PC-3 (cell line): ENCODE measurements around a stretch of chr3.

GRCh38 chr3:46788795-46789446 is 71.3 kb upstream of the PRSS50 start:
- RAMPAGE, long total RNA = no peak

GRCh38 chr3:46891927-46892855 is 14.7 kb downstream of the PTH1R start:
- RAMPAGE, long total RNA = no peak

DNA sequence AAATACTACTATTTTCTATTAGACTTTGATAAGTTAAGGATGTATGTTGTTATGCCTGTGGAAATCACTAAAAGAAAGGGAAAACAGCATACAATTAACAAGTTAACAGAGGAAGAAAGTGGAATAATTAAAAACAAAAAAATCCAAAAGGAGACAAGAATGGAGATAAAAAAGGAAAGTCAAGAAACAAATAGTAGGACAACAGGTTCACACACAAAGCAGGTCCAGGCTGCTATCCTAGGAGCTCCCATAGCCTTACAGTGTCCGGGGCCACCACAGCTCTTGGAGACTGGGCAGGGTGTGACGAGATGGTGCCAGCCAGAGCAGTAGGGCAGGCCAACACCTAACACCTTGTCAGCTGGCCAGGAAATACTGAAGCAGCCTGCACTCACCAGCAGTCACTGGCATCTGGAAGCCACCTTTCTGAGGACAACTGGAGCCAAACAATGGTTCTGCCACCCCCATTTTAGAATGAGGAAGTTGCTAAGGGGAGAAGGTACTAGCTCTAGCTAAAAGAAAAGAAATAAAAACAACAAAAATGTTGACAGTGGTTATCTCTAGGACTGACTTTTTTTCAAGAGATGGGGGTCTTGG is 47.3 kb downstream of the CCDC12 start:
- RAMPAGE, long total RNA = no peak

GRCh38 chr3:46929806-46930535 is 46.6 kb downstream of the CCDC12 start:
- RAMPAGE, long total RNA = no peak

- RAMPAGE, long total RNA = no peak
Measured at GRCh38 chr3:46930536-46931432, 45.8 kb downstream of the CCDC12 start.

DNA sequence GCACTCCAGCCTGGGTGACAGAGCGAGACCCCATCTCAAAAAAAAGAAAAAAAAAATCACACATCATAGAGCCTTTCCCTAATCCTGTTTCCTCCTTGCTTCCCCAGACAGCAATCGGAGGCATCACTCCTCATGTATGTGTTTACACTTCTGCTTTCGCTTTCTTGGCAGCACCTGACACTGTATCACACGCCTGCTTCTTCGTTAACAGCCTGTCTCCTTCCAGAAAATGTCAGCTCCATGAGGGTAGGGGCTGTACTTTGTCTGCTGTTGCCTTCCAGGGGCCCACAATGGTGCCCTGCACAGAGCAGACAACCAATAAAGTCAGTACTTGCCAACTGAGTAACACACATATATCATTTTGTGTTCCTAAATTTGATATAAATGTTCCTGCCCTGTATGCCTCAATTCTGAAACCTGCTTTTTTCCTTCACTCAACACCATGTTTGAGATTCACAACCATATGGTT is 37.7 kb downstream of the CCDC12 start:
- RAMPAGE, long total RNA = no peak

- RAMPAGE, long total RNA = no peak
Measured at GRCh38 chr3:46943085-46944329, 33.0 kb downstream of the CCDC12 start.

DNA sequence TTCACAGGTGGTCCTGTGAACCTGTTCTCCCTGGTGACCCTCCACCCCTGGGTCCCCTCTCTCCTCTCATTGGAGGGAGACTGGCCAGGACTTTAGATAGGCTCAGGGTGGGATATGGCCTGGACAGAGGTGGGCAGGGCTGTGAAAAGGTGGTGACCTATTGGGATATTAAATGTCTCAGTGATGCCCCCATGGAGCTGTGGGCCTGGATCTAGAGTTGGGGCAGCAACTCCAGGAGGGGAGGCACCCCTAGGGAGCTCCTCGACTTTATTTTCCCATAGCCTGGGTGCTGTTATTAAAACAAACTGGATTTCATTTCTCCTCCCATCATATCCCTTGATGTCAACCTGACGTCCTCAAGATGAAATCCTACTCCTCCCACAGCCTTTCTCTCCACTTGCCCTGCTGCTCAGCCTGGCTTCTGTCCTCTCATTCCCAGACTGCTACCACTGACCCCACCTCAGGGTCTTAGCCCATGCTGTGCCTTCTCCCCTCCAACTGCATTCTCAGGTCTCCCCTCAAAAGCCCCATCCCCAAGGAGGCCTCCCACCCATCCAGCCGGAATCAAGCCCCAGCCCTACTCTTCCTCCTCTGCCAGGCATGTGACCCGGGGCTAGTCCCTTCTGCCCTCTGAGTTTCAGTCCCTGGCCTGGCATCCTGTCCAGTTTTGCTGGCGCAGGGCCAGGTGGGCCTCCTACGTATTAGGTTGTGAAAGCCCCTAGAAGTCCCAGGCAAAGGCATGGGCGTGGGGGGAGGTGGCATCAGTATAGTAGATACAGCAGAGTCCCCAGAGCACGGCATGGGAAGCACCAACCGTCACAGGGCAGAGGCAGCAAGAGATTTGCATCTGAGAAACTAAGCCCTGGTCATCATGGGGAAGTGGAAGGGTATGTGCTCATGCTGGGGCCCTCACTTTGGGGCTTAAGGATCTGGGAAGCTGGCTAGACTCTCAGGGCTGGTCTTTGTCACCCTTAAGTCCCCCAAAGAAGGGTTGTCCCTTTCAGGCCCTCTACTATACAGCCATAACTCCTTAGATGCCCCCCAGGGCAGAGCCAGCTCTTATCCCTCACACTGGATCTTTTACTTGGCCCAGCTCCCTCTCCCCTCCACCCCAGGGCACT is 10.9 kb downstream of the NBEAL2 start:
- RAMPAGE, long total RNA = no peak

DNA sequence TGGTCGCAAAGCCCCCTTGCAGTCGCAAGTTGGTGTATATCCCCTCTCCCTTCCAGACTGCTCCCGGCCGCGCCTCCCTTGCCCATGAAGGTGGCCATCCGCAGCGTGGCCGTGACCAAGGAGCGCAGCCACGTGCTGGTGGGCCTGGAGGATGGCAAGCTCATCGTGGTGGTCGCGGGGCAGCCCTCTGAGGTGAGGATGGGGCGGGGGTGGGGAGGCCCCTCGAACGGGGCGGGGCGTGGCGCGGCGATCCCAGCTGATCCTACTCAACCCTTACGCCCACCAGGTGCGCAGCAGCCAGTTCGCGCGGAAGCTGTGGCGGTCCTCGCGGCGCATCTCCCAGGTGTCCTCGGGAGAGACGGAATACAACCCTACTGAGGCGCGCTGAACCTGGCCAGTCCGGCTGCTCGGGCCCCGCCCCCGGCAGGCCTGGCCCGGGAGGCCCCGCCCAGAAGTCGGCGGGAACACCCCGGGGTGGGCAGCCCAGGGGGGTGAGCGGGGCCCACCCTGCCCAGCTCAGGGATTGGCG is 29.5 kb downstream of the NBEAL2 start:
- RAMPAGE, long total RNA = no peak

DNA sequence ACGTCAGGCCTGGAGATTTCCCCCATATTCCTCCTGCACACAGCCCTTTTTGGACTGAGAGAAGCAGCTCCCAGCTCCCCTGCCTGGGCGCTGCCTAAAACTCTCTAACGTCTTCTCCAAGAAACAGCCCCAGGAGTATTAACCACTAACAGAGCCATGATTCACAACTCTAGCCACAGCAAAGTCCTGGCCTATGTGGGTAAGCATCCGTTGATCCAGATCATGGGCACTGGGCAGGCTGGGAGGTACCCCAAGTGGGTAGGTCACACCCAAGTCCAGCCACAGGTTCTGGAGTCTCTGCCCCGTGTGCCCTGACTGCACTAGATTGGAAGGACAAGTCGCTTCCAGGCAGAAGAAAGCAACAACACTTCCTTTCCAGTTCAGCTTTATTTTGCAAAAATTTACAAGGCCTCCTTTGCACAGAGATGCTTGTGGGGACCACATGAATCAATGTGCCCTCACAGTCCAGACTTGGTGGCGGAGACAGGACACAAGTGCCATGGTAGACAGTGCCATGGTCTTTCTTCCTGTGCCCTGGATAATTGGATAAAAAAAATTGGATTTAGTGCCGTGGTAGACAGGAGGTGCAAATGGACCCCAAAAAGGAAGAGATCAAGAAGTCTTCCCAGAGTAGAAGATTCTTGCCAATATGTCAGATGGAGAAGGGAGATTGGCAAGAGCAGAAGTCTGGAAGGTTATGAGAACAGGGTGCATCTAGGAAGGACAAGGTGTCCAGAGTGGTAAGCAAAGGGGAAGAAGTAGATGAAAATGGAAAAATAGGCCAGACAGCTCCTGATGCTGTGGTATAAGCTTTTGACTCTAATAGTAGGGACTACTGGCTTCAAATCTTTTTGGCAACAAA is 32.2 kb downstream of the NBEAL2 start:
- RAMPAGE, long total RNA = no peak

DNA sequence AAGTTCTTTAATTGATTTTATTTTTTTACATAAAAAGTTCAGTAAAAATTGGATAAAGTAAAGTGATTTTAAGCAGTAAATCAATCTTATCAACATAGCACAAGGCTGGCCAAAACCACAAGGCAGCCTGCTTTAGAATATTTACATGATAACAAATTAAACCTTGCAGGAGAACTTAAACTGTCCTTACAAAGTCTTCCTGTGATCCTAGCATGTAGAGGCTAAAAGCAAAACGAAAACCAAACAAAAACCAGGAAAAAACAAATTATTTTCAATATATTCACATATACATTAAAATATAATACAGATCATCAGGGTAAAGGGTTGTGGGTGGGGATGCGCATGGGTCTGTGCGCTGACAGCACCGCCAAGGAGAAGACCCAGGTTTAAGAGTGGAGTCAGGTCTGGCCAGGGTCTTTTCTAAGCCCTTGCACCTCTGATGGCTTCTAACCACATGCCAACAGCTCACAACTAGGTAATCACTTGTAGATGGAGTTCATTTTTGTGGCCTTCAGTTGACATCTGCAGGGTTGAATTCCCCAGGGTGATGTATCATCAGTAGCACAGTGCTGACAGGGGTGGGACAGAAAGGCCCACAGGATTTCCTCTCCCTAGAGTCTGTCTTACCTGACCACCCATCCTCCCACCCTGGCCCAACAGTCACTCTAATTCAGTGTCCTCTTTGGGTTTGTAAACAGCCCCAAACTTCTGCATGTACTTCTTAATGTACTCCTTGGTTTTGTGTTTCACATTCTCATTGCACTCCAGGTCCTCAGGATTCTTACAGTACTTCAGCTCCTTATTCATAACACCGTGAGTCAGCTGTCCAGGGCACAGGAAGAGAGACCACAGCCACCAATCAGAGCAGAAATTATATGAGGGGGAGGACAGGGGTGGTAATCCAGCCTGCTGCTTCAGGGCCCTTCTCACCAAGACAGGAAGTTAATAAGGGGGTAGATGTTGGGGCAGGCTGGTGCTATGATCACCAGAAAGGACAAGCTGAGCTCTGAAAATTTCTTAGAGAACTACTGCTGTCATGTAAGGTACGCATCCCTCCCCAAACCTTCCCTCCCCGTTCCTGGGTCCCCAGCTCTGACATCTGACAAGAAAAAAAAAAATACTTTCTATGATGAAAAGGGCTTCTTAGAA is 37.3 kb downstream of the NBEAL2 start:
- RAMPAGE, long total RNA = no peak

DNA sequence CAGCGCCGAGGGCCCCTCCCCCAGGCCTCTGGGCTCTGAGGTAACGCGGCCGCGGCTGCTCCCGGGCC is 479 bp upstream of the SETD2 start:
- RAMPAGE, long total RNA = no peak

- RAMPAGE, long total RNA = no peak
Measured at GRCh38 chr3:47409229-47409864, 28.5 kb downstream of the PTPN23 start.

GRCh38 chr3:47542497-47543273 is 29.2 kb upstream of the ELP6 start:
- RAMPAGE, long total RNA = no peak

- RAMPAGE, long total RNA = no peak
Measured at GRCh38 chr3:47609814-47611148, 31.6 kb upstream of the CSPG5 start.

DNA sequence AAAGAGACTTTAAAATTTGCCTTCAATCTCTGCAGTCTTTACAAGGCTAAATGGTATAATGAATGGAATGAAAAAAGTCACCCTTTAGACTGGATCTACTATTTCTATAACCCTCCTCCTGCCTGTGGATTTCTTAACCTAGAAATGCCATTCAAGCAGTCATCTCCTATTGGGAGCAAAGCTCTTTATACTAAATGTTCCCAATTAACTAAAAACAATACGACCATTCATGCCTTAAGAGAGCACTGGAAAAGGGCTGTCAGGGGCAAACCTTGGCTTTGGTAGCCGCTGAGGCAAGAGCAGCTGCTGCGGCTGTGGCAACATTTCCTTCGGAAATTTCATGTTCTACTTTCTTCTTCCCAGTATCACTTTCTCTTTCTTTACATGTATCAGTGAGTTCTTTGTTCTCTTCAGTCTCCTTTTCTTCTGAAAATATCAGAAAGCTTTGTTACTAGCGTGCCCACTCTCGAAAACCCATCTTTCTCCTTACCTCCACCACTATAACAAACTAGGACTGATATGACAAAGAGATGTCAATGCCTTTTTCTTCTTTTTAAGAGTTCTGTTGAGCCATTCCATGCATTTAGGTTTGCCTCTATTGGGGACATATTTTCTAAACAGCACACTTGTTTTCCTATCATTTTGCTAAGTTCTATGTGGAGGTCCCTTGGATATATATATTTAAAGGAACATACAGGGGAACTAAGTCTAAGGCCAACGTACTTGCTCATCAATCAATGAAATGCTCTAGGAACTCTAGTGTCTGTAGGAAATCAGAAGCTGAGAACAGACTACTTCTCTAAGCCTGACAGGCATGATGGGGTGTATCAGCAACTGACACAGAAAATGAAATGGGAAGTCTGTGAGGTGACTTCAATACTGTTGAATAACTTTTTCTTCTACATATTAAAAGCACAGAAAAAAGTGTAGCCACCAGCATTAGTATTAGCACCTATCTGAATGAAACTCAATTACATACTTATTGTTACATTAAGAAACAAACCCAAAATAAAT is 56.6 kb upstream of the CSPG5 start:
- RAMPAGE, long total RNA = no peak

DNA sequence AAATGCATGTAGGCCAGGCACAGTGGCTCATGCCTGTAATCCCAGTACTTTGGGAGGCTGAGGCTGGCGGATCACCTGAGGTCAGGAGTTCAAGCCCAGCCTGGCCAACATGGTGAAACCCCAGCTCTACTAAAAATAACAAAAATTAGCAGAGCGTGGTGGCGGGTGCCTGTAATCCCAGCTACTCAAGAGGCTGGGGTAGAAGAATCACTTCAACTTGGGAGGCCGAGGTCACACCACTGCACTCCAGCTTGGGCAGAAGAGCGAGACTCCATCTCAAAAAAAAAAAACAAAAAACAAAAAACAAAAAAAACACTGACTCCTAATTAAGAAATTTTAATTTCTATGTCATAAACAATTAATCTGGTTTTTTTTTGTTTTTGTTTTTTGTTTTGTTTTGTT is 3.8 kb downstream of the SMARCC1 start:
- RAMPAGE, long total RNA = no peak

DNA sequence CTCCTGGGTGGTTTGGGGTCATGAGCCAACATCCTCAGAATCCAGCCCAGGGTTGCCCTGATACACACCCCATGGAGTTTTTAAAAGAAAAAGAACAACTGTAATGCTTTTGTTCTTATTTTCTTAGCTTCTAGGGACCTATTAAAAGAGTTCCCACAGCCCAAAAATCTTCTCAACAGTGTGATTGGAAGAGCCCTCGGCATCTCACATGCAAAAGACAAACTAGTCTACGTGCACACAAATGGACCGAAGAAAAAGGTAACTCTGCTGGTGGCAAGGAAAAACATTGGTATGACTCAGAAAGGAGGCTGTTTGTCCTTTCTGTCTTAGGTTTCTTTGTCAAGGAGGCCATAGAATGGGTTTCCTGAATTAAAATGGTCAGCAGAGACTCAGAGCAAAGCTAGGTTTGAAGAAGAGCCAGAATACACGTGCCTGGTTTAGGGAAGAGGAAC is 24.3 kb downstream of the DHX30 start:
- RAMPAGE, long total RNA = no peak

DNA sequence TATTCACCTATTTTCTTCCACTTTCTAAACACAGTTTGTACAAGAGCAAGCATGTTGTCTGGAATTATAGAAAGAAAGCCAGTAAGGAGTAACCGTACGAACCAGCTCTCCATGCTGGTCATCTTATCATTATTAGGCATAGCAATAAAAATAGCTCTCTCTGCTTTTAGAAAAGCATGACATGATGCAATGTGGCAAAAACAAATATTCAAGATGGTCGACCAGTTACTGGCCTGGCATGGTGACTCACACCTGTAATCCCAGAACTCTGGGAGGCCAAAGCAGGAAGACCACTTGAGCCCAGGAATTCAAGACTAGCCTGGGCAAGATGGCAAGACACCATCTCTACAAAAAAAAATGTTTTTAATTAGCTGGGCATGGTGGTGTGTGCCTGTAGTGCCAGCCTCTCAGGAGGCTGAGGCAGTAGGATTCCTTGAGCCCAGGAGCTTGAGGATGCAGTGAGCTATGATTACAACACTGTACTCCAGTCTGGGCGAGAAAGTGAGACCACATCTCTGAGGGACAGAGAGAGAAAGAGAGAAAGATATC is 2.7 kb upstream of the MAP4 start:
- RAMPAGE, long total RNA = no peak

GRCh38 chr3:48356314-48356932 is 15.6 kb upstream of the FBXW12 start:
- RAMPAGE, long total RNA = no peak